A673 (cell line): ENCODE results near the genes SHKBP1 and MIA.

DNA sequence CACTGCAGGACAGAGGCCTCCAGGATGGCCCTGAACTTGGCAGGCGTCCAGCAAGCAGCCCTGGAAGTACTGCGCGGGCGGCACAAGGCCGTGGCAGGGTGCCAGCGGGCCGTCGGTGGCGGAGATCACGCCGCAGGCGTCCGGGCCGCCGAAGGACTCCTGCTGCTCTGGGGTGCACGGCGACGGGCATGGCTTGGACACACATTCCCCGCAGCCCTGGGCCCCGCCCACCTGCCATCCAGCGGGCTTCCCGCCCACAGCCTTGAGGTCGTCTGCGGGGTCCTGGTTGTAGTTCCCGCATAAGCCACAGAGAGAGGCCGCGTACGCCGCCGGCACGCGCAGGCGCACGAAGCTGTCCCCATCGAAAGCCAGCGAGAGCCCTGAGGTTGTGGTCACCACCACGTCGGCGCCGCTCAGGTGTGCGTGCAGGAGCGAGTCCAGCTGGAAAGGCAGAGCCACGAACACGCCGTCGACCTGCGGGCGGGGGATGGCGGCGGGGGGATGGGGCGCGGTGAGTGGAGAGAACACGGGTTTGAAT, 29.3 kb upstream of the FBL start:
- PRO-cap, result no peak

GRCh38 chr19:39877333-39878033, 31.3 kb upstream of the FBL start:
- PRO-cap, result no peak

GRCh38 chr19:39878977-39879249, 32.7 kb upstream of the FBL start:
- PRO-cap, result no peak

DNA sequence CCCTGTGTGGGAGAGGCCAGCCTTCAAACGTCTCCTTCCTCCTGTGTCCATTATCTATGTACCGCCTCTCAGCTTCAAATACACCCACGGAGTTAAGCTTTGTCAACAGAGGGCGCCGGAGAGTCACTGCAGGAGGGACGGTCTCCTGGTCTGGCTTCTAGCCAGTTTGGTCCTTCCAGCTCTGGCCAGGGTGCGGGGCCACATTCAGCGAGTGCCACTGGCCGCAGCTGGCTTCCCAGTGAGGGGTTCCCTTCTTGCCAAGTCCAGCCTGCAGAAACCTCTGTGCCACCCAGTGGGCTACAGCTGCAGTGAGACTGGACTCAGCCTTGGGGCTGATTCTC, 51.6 kb upstream of the FBL start:
- PRO-cap, result no peak

GRCh38 chr19:39934465-39934759, 36.6 kb upstream of the PSMC4 start:
- PRO-cap, result no peak

DNA sequence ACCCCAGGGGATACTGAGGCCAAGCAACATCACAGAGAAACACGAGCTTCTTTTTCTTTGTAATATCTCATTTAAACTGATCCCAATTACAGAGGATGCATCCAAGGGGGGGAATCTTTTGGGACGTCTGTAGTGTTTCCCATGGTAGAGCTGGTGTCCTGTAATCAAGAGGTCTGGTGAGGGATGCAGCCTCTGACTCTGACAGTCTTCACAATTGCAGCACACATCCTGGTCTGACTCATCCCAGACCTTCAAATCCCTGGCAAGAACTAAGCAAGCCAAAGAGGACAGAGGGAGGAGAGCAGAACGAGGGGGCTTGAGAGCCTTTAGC, 19.4 kb upstream of the PSMC4 start:
- PRO-cap, result unidirectional peak, plus-strand start at position 281 of the sequence

DNA sequence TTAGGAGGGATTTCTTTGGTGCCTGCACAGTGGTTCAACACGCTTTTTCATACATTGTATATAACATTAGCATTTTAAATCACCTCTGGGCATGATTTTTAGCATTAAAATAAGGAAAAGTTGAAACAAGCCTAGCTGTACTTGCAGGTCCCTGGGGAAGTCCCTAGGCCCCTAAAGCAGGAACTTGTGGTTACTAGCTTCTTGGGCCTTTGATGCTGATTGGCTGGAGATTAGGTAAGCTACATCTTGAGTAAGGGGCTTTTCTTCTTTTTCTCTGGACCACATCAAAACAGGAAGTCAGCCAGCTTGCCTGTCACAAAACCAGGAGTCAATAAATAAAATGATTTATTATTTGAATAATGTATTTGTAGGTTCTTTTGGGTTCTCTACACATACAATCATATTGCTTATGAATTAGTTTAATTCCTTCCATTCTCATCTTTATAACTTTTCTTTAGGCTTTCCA, 17.5 kb upstream of the PSMC4 start:
- PRO-cap, result no peak

DNA sequence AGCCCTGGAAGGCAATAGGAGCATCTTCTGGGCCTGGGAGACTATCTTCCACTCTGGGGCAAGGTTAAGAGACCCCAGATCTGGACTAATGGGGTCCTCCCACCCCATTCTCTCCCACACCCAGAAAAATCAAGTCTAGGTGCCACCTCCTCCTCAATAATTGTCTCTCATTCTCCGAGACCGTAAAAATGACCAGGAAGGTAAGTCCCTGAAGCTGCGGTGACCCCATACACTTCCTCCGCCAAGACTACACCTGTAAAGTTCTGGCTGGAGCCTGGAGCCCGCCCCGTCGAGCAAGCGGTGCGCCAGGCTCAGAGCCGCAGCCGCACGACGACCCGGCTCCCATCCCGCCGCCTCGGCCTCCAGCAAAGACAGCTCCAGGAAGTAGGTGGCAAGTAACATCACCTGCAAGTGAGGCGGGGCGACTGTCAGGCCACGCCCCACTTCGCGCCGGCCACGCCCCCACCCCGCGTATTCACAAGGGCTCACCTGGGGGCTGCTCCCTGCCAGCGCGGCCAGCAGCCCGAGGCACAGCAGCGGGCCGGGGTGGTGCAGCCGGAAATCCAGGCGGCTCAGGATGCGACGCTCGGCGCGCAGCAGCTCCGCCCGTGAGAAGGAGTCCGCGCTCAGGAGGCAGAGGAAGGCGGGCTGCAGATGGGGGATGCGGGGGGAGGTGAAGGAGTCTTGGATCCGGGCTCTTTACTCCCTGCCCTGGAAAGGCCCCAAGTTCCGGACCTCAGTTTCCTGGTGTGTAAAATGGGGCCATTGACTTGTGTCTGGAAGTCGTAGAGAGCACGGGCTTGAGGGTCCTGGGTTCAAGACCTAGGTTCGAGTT, 3.4 kb downstream of the CCNP start:
- PRO-cap, result no peak

DNA sequence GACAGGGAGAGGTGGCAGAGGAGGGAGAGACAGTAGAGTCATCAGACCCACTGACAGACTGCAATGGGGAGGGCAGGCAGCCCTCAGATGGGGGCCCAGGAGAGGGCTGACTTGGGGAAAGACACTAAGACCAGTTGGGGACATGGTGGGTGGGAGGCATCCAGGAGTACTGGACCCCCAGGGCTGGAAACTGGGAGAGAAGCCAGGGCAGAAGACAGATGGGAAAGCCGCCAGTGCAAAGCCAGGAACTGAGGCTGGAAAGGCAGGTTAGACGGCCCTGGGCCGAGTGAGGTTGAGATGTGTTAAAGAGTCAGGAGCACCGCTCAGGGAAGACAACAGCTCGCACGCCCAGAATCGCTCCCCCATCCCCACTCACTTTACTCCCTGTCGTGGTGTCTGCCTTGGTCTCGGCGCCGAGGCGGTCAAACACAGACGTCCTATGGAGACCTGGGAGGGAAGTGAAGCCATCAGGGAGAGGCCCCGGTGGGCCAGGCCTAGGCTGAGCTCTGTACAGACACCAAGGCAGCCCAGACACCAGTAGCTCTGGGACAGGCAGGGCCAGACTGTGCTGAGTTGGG, 24.5 kb downstream of the C19orf47 start:
- PRO-cap, result no peak

- PRO-cap, result no peak
These were observed 1.3 kb downstream of the PRX start for GRCh38 chr19:40411932-40412248.

DNA sequence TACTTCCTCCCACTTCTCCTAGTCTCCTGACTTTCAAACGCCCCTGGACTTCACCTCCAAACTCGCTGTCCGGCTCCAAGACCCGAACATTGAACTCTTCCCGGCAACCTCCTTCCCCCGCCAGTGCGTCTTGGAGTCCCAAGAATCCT, 605 bp downstream of the SERTAD3 start:
- PRO-cap, result no peak

GRCh38 chr19:40576018-40576986, at the start of gene SHKBP1:
Gene SHKBP1 (plus strand): TSS chr19:40576873.
- PRO-cap, result bidirectional peak, plus-strand start at chr19:40576887, minus-strand start at chr19:40576678

DNA sequence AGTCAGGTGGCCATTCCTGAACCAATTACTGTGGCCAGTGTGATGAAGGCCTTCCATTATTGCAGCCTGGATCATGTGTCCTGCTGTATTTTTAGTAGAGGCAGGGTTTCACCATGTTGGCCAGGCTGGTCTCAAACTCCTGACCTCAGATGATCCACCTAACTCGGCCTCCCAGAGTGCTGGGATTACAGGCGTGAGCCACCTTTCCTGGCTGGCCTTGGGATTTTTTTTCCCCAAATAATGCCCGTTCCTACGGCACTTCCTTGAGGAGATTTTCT, 8.9 kb upstream of the LTBP4 start:
- PRO-cap, result no peak

GRCh38 chr19:40663988-40664480, 26.4 kb downstream of the NUMBL start:
- PRO-cap, result no peak

GRCh38 chr19:40666947-40667508, 23.4 kb downstream of the NUMBL start:
- PRO-cap, result no peak

DNA sequence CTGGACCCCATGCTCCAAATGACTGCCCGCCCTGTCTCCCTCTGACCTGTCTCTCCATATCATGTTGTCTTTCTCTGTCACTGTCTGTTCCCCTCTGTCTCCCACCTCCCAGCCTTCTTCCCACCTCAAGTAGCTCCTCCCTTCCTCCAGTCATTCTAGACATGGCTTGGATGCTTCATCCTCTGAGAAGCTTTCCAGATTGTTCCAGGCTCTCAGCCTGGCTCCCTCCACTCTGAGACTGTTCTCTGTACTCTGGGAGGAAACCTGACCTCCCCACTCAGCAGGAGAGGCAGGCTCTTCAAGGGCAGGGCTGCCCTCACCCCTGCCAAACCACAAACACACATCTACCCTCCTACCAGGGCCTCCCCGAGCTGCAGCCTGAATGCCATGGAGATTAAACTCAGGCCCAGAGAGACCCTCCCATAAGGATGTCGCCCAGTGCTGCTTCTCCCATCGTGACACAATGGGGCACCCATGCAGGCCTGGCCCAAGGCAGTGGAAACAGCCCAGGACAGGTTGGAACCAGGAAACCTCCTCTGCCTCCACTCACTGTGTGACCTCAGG, 16.2 kb downstream of the NUMBL start:
- PRO-cap, result no peak

DNA sequence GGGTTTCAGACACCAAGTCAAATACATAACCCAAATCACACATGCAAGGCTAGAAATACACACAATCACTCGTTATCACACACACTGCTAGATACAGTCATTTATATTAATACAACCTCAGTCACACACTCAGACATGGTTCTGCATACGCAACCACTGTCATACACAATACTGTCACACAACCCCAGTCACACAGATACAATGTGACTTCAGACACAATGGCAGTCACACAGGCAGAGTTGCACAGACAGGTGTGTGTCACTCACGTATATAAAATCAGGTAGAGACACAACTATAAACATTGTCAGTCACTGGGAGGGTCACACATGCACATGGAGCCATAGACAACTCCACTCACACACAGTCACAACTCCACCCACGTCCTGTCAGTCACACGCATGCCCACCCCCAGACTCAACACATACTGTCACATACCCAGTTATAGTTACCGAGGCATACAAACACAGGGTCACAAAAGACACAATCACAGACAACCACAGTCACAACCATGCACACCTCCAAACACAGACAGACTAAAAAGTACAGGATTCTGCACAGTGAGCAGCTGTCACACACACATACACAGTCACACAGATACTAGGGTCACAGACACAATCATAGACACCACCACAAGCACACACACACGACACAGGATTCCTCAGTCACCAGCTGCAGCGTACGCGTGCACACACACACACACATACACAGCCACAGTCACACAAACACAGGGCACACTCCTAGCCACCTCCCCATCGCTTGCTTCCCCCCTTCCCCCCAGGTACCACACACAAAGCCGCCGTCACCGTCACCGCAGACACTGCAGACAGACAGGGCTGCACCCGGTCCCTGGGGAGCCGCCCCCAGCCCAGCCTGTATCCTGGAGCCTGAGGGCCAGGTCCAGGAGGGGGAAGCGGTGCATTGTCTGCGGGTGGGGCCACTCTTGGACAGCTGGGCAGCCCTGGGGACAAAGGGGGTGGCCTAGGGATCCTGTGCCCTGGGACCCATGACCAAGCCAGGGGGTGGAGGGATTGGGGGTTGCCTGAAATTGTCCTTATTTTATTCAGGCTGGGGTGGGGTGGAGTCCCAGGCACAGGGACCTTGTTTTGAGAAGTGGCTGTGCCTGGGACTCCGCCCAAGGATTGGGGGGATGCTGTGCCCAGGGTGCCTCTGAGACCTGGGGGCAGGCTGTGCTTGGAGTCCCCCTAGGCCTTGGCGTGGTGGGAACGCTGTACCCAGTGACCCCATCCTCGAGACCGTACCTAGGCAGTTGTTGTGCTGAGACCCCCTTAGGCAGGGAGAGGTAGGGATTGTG, 1.2 kb downstream of the NUMBL start:
- PRO-cap, result no peak

DNA sequence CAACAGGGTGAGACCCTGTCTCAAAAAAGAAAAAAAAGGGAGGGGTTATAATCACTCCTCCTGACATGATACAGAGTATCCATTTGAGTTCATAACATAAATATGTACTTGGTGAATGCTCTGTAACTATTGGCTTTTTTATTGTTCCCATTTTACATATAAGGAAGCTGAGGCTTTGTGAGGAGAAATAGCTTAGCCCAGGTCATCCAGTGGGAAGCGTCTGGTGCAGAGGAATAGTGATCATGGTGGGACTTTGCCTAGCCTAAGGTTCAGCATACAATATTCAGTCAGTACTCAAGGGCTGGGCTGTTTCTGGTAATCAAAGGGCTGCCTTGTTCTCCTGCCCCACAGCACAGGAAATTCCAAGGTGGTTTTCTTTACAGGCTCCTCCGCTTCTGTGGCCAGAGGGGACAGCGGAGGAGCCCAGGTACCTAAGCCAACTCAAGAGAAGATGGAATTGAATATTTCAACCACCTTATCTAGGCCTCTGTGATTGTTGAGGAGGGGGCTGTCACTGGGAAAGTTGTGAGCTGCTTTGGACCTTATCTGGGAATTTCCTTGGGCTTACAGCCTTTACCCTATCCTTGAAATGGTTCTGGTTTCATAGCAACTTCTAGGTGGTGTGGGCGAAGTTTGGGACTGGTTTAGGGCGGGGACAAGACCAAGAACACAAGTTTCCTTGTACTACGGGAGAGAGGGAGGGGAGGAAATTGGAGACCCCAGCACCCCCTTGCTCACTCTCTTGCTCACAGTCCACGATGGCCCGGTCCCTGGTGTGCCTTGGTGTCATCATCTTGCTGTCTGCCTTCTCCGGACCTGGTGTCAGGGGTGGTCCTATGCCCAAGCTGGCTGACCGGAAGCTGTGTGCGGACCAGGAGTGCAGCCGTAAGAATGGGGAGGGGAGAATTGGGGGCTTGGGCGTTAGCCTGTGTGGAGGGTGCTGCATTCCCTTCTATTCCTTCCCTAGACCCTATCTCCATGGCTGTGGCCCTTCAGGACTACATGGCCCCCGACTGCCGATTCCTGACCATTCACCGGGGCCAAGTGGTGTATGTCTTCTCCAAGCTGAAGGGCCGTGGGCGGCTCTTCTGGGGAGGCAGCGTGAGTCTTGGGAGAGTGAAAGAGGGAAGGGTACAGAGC, at the start of gene MIA:
MIA (plus strand) TSS at position 737 of the 1,140 bp plus-strand sequence.
- PRO-cap, result no peak

- PRO-cap, result no peak
These were observed 11.8 kb downstream of the EGLN2 start for GRCh38 chr19:40810587-40811458.

DNA sequence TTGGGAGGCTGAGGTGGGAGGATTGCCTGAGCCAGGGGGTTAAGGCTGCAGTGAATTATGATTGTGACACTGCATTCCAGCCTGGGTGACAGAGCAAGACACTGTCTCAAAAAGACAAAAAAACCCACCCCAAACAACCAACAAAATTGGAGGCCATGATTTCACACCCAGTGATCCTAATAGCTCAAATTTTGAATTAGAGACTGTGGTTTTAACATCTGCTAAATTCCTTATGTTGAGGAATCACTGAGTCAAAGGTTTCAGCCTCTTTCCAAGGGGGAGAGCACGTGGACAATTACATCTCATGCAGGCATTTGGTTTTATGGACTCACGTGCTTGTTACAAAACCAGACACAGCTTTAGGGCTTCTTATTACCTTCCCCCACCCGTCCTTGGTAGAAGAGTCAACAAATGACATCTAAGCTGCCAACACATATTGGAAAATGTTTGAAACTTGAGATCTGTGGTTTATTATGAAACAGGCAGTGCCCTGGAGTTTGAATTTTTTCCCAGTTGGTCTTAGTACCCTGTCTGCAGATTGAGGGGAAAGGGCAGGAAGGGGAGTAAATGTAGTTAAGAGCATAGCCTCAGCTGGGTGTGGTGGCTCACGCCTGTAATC, 18.5 kb downstream of the CYP2A6 start:
- PRO-cap, result no peak